OCI-LY7 (cell line): ENCODE results near the genes TSPAN6, ARMCX5, GPRASP2, RAB40AL, TCEAL7 and RAB40A.

DNA sequence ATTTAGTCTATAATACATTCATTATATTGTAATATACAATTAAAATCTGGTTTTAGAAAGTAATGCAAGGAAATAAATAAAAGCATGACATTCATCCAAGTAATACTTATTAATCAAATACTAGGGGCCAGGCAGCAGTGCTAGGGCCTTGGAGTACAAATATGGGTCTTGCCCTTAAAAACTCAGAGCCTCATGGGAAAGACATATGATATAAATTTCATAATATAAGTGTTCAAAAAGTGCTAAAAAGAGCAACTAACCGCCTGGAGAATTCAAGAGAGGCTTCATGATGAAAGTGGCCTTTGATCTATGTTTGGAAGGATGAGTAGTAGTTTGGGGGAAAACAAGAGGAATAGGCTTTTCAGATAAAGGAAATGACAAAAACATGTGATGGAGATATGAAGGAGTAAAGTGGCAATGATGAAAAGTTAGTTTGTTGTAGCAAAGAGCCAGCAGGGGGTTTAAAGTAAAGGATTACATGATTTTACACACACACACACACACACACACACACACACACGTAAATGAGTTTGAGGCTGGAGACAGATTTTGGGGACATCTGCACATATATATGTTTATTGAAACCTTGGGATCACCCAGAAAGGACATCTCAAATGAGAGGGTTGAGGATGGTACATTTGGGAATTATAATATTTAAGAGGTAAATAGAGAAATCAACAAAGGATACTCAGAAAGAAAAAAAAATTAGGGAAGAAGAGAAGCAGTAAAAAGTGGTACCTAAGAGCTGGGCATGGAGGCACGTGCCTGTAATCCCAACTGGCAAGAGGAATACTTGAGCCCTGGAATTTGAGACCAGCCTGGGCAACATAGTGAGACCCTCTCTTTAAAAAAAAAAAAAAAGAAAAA lies 553.8 kb downstream of the RPA4 start:
- PRO-cap = no peak
- RAMPAGE, long total RNA = no peak

DNA sequence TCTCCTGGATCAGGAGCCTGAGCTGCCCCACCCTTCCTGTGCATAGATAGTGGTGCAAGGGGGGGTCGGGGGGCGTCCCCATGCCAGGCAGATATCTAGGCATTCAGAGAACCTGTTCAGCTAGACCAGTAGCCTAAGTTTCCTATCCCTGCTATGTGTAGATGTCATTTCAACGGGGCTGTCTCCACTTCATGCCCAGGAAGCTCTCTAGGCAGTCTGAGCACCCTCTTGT lies 941.0 kb downstream of the PCDH19 start:
- PRO-cap = no peak
- RAMPAGE, long total RNA = no peak

DNA sequence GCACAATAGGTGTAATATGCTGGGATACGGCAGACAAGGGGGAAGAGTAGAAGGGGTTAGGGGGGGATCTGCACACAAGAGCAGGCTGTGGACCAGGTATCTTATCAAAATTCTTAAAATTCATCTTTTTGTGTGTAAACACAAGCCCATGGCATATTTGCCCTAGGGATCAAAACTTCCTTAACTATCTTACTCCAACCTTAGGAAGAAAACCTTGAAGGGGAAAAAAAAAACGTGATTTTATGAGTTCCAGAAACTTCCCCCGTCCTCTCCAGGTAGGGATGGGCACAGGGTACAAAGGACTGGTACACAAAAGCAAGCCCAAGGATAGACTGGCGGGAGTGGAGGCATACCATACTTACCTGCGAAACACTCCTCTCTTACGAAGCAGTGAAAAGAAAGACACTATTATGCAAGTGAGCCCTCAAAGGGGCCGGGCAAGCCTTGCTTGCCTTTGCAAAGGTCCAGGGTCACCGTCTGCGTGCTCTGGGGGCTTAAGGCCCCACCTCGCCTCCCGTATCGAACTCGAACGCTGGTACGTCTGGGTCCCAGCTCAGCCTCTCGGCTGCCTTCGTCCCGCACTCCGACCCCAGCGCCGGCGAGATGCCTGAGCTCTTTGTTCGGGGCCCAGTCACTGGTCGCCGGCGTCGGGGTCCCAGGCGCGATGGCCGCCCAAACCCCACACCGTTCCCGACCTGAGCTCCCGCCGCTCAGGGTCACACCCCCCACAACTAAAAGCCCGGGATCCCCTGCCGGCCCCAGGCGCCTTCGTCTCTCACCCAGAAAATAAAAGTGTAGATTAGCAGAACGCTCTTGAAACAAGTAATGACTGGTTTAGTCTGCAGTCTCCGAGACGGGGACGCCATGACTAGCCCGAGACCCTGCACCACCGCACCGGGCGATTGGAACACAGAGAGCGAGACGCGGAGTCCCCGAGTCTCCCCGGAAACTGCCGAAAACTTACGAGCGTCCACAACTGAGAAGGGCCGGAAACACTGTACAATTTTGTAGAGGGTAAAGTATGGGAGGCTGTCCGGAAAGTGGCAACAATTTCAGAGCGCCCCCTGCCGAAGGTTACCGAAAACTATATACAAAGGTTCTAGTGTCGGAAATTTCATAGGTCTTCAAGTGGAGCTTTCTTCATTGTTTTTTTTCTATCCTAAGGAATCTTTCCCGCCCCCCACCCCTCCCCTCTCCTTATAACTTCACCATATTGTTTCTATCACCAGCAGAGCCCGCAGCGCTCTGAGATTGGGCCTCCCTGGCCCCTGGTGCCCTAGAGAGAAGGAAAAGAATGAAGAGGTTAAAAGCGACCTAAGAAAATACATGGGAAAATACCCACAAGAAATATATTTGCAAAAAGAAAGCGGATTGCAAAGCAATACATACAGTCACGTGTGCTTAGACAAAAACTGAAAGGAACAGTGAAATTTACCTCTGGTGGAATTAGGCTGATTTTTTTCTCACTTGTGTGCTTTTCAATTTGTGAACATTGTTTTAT lies at the start of gene TSPAN6:
TSS of gene TSPAN6 (minus strand) at position 978 of the 1,501 bp plus-strand sequence.
- PRO-cap = no peak
- RAMPAGE, long total RNA = no peak

DNA sequence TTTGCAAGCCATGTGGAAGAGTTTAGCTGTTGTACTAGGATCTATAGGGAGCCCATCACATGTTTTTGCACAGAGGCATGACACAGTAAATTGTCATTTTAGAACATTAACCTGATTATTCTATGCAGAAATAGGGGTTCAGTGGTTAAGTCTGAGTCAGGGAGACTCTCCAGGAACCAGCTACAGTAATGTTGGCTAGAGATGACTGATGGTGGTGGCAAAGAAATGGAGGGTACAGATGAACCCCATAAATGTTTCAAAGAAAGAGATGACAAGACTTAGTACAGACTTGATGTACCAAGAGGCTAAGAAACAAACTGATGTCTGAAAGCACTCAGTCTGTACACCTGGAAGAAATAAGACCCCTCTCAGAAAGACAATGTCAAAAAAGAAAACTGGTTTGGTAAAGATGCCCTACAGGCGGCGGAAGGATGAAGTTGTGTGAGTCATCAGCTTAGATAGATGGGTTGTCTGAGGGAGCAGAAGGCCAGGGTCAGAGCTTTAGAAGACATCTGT lies 8.0 kb downstream of the SRPX2 start:
- PRO-cap = no peak
- RAMPAGE, long total RNA = no peak

- PRO-cap = no peak
- RAMPAGE, long total RNA = no peak
These were observed 9.3 kb upstream of the SYTL4 start for GRCh38 chrX:100741082-100741711.

GRCh38 chrX:101394166-101394865 lies 3.5 kb downstream of the RPL36A start:
- PRO-cap = no peak
- RAMPAGE, long total RNA = no peak

DNA sequence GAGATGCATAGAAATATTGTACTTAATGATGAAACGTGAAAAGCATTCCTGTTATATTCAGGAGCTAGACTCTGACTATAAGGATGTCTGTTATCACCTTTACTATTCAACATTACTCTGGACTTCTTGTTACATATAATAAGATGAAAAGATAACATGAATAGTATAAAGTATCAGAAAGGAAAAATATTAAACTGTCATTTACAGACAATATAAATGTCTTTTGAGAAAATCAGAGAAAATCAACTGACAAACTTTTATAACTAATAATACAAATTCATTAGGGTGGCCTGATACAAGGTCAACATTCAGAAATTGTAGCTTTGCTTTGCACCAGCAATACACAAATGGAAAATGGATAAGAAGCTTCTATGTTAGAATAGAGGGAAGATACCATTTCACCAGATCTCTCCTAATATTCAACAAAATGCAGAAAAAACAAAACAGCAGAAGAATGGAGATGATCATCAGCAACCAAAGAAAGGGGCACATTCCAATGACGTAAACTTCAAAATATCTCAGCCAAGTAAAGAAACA lies 7.2 kb upstream of the ARMCX4 start:
- PRO-cap = no peak
- RAMPAGE, long total RNA = no peak

DNA sequence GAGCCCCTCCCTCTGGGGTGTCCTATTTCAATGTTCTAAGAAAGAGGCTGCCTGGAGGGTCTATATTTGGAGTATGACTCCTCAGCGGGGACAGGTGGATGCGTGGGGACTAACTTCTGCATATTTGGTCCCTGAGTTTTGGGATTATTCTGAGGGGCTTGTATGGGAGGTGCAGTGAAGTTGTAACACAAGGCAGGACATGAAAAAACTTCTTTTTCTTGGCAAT lies 1.5 kb upstream of the ARMCX4 start:
- PRO-cap = no peak
- RAMPAGE, long total RNA = no peak

DNA sequence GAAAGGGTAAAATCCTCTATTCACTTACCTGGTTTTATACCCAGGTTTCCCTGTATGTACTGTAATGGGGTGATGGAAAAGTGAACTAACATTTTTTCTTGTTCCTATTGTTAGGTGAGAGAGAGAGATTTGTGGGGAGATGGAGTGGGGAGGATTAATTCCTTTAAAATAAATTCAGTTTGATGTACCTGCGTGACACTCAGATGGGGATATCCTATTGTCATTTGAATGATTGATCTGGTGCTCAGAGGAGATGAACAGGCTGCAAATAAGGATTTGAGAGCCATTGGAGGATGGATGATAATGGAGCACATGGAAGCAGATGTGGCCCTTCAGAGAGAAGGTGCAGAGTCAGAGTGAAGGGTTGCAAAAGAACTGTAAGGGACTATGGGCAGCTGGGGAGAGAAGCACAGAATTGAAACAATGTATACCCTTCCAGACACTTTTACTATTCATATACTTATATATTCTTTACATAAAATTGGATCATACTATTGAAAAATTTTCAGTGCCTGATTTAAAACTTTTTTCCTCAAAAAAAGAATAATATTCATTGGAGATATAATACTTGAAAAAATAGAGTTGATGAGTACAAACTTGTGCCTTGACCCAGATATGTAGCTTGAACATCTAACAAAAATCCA lies 5.2 kb downstream of the ARMCX3 start:
- PRO-cap = no peak
- RAMPAGE, long total RNA = no peak

GRCh38 chrX:101930218-101930621 lies 1.6 kb downstream of the ZMAT1 start:
- PRO-cap = no peak
- RAMPAGE, long total RNA = no peak

GRCh38 chrX:101930972-101931455 lies 813 bp downstream of the ZMAT1 start:
- PRO-cap = no peak
- RAMPAGE, long total RNA = no peak

- PRO-cap = no peak
- RAMPAGE, long total RNA = no peak
These were observed 1.4 kb downstream of the BEX5 start for GRCh38 chrX:102154368-102154871.

DNA sequence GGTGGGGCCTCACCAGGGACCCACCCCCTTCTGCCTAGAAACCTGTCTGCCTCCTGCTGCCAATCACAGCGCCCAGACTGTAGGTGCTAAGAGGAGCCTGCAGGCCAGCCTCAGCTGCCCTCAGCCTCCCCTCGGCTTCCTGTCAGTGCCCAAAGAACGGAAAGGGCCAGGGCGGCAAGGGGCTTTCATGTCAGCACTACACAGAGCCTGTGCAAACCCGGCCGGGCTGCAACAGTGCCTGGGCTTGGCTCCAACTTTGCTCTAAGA lies 92.5 kb downstream of the NXF2 start:
- PRO-cap = no peak
- RAMPAGE, long total RNA = no peak

GRCh38 chrX:102471739-102471996 lies 31.9 kb upstream of the NXF2B start:
- PRO-cap = no peak
- RAMPAGE, long total RNA = no peak

GRCh38 chrX:102598872-102599998 lies at the start of gene ARMCX5:
ARMCX5 (plus strand) TSS chrX:102599515.
- PRO-cap = no peak
- RAMPAGE, long total RNA = no peak

DNA sequence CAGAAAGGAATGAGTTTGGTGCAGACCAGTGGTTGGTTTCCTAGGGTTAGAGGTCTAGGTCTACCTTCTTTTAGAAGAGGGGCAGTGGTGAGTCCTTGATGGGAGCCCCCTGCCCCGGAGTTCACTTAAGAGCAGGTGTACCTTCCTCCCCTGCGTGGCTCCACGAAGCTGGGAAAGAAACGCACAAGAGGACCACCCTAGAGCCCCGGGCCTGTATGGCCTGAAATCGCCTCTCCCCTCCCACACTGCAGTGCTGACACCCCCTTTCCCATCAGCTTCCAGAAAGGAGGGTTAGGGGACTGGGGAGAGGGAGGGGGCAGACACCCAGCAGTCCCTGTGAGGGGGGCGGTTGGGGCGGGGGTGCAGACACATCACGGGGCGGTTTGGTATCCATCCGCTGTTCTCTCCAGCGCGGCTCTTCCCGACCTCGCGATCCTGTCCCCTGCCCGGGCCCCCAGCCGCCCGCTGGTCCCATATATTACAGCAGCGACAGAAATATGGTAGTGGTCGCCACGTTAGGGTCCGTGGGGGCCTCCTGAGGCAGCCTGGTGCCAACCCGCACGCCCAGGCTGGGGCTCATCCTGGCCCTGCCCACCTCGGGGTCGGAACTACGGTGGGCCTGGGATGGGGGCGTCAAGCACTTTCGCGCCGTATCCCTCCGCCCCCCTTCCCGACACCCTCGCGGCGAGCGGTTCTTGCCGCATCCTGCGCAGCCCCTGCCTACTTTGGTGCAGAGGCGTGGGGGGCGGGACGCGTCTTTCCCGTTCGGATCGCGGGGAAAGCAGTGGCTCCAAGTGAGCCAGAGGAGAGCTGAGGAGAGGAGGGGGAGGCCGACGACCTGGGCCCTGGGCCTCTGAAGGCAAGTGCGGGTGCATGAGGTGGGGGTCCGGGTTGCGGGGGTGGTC lies at the start of gene GPRASP2:
TSS of gene GPRASP2 (plus strand) at position 755 of the 905 bp plus-strand sequence.
- PRO-cap = no peak
- RAMPAGE, long total RNA = no peak

DNA sequence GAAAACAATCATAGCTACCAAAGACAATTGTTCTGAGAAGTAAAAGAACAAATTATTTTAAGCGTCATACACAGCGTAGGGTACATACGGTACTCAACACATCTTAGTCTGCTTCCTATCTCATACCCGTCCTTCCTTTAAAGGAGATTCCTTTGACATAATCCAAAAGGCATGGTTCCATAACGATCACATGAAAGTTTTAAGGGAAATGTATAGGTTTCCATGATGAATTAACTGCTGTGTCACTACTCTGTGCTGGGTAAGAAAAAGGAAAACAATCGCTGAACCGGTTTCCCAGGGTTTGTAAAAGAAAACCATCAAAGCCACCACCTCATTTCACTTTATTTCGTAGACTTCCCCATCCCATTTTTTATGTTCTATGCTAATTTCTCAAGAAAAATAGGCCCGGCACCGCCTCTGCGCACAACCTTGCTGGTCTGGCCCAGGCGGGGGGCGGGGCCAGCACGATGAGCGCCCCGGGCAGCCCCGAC lies at the start of gene RAB40AL:
TSS of gene RAB40AL (plus strand) at position 421 of the 491 bp plus-strand sequence.
- PRO-cap = no peak
- RAMPAGE, long total RNA = no peak

- PRO-cap = no peak
- RAMPAGE, long total RNA = no peak
These were observed at the start of gene TCEAL7 for GRCh38 chrX:103329989-103330438. TCEAL7 (plus strand) TSS chrX:103330239.

- PRO-cap = no peak
- RAMPAGE, long total RNA = no peak
These were observed at the start of gene RAB40A for GRCh38 chrX:103519430-103519871. RAB40A (minus strand) TSS chrX:103519489.

DNA sequence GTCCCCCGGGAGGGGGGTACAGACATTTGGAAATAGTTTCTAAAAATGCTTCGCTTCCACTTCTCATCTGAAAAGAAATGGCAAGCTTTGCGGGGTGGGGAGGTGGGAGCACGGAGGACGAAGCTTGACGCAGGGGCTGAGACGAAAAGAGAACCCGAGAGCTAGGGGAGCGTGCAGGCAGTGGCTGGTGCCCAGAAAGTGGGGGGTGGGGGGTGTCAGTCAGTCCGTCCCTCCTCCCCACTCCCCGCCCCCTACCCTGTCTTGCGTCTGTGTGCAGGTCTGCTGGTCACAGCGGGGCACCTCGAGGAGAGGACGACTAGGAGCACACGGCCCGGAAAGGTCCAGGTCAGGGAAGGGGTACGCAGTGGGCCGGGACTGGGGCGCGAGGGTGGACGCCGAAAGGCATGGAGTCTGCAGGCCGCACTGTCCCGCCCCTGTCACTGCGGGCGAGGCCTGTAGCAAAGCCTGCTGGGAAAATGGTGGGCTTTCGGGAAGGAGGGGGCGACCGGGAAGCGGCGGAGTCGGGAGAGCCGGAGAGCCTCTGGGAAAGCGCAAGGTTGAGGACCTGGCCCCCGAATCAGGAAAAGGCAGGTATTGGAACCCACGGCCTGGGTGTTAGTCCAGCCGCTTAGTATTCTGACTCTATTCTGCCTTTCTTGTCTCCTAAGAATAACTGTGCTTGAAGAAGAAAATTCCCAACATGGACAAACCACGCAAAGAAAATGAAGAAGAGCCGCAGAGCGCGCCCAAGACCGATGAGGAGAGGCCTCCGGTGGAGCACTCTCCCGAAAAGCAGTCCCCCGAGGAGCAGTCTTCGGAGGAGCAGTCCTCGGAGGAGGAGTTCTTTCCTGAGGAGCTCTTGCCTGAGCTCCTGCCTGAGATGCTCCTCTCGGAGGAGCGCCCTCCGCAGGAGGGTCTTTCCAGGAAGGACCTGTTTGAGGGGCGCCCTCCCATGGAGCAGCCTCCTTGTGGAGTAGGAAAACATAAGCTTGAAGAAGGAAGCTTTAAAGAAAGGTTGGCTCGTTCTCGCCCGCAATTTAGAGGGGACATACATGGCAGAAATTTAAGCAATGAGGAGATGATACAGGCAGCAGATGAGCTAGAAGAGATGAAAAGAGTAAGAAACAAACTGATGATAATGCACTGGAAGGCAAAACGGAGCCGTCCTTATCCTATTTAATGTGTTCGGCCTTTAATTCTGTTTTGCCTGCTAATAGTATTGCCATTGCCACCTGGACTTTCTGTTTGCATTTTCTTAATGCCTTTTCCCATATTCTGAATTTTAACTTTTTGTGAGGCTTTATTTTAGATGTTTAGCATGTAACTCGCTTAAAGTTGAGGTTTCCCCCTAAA lies 918 bp downstream of the TCEAL1 start:
- PRO-cap = bidirectional peak, plus-strand start at position 289 of the sequence, minus-strand start at position 258 of the sequence; bidirectional peak, plus-strand start at position 493 of the sequence, minus-strand start at position 439 of the sequence
- RAMPAGE, long total RNA = start-site peak on the plus strand centred at position 262 of the sequence, 45 bp wide, 40 and 9 reads in 2 replicates